ENCODE measurements around the genes PLCD1, CCR8 and EIF1B.

- PRO-cap, result bidirectional peak, plus-strand start at chr3:38029844, minus-strand start at chr3:38029642
- RAMPAGE, long total RNA, 4 experiments, result start-site peak on the minus strand in 2 of 4 experiments, at chr3:38029543-38029655 at its widest, 5 to 27 reads per replicate
Measured at GRCh38 chr3:38029455-38030319, at the start of gene PLCD1. TSS of gene PLCD1 (minus strand) at chr3:38029642.

DNA sequence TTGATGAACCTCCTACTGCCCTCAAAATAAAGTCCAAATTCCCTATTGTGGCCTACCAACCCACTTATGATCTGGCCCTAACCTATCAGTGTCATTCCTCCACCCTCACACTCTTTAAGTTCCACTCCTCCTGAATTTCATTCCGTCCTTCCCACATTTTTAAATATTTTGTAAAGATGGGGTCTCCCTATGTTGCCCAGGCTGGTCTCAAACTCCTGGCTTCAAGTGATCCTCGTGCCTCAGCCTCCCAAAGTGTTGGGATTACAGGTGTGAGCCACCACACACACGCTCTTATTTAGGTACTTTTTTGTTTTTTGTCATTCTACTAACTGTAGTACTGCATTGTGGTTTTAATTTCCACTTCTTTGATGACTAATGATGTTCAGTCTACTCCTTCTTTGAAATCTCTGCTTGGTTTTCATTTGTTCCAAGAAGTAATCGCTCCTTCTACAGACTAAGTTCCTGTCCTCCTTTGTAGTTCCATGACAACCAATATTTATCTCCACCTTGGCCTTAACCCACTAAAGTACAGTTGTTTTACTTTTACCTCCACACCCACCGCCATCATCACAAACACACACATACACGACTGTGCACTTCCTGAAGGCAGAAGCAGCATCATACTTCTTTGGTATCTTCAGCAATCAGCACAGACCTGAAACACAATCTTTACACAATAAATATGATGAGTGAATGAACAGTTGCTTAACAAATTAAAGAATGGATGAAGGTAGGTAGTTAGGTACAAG is 561 bp upstream of the DLEC1 start:
- PRO-cap, result no peak
- RAMPAGE, long total RNA, 4 experiments, result no peak in any of the 4 experiments

- PRO-cap, result no peak
- RAMPAGE, long total RNA, 4 experiments, result no peak in any of the 4 experiments
Measured at GRCh38 chr3:38130297-38131180, 6.4 kb downstream of the ACAA1 start.

DNA sequence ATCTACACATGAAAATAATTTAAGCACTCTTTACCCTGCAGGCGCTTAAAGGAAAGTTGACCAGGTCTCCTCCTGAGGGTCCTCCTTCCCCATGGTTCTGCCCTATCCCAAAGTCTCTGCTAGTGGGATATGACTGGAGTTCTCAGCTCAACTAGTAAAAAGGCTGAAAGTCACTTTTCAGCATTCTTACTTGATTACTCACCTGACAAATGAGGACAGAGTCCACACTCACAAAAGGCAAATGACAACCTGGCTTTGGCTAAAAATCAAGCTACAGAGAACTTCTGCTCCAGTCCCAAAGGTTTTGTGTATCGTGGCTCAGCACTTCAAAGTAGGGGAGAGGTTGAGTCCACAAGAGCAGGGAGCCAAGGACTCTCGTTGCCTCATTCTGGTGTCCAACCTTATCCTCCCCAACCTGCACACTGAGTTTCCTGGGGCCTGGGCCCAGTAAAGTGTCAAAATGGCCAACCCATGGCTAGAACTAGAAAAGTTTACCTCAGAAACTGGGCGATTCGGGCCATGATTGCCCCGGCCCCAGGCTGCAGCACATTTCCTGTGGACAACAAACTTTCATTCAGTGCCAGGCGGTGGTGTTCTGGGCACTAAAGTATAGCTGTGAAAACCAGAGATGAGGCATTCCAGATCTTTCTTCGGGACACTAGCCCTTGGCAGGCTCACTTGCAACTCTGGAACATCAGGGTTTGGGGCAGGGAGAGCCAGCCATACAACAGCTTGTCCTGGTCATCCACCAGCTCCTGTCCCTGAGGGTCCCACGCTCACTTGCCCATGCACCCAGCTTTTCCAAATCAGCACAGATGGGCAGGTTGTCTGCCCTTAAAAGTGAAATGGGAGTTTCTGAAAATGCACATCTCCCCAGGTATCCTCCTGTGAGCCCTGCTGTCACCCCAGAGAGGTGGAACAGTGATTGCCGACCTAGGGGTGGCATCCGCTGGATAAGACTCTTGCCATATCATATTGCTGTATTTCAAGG is 3.2 kb downstream of the ACAA1 start:
- PRO-cap, result no peak
- RAMPAGE, long total RNA, 4 experiments, result no peak in any of the 4 experiments

- PRO-cap, result no peak
- RAMPAGE, long total RNA, 4 experiments, result start-site peak on the plus strand in 1 of 4 experiments, at chr3:38236746-38236960 at its widest, 14 reads per replicate
Measured at GRCh38 chr3:38236227-38237152, 29.1 kb upstream of the SLC22A13 start.

- PRO-cap, result no peak
- RAMPAGE, long total RNA, 4 experiments, result no peak in any of the 4 experiments
Measured at GRCh38 chr3:38443010-38443822, 10.5 kb upstream of the ACVR2B start.

- PRO-cap, result no peak
- RAMPAGE, long total RNA, 4 experiments, result no peak in any of the 4 experiments
Measured at GRCh38 chr3:38633904-38634602, 15.4 kb downstream of the SCN5A start.

GRCh38 chr3:38644290-38644961 is 5.1 kb downstream of the SCN5A start:
- PRO-cap, result no peak
- RAMPAGE, long total RNA, 4 experiments, result no peak in any of the 4 experiments

DNA sequence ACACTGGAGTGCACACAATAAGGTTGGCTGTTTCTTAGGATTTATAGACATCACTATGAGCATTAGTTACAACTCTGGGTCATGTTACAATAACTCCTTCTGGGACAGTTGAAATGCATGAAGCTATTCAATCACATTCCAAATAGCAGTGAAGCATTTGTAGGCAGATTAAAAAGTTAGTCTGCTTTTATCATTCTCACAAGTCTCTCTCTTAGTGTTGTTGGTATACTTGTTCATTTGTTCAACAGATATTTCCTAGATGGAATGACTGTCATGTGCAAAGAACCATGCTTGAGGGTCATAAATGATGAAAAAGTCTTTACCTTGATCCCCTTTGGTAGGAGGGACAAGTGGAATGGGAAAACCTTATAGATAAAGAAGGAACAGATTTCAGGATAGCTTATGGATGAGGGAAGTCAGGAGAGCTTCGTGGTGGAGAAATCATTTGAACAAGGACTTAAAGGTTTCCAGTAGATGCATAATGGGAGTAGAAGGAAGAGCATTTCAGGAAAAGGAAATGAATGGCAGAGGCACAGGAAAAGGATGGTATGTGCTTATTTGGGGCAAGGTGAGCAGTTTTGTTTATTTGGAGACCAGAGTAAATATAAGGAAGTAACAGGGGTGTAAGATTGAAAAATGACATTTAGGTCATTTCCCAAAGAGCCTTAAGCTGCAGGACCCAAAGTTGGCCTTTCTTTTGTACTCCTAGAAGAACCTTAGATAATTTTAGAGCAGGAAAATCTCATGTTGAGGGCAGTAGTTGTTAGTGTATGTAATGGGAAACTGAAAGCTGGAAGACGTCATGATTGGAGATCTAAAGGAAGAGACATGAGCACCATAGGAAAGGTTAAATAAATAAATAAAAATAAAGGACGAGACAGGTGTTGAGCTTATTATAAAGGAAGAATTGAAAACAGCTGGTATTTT is 26.9 kb downstream of the GORASP1 start:
- PRO-cap, result no peak
- RAMPAGE, long total RNA, 4 experiments, result start-site peak on the plus strand in 1 of 4 experiments, centred at position 305 of the sequence, 24 reads per replicate

- PRO-cap, result bidirectional peak, plus-strand start at chr3:39107246, minus-strand start at chr3:39107168
- RAMPAGE, long total RNA, 4 experiments, result no peak in any of the 4 experiments
Measured at GRCh38 chr3:39106450-39107509, 647 bp downstream of the GORASP1 start.

GRCh38 chr3:39281478-39281984 is 1.7 kb upstream of the CX3CR1 start:
- PRO-cap, result no peak
- RAMPAGE, long total RNA, 4 experiments, result no peak in any of the 4 experiments

DNA sequence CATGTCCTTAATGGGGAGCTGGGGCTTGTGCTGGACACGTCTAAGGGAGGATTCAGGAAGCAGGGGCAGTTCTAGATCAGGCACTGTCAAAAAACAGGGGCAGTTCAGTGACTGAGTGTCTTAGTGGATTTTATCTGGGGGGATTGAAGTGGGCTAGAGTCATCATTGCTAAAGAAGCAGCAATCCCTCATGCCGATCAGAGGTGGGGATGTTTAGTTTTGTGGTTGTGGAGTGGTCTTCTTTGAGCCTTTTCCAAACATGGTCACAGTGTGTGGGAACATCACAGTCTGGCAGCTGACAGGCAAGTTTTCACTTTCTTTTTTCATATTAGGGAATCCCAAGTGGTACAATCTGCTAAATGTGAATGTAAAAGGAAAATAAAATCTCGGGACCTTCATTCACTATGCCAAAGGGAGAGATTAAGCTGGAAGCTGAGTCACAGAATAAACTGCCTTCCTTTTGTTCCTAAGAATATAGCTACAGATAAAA is 10.3 kb upstream of the CX3CR1 start:
- PRO-cap, result no peak
- RAMPAGE, long total RNA, 4 experiments, result no peak in any of the 4 experiments

DNA sequence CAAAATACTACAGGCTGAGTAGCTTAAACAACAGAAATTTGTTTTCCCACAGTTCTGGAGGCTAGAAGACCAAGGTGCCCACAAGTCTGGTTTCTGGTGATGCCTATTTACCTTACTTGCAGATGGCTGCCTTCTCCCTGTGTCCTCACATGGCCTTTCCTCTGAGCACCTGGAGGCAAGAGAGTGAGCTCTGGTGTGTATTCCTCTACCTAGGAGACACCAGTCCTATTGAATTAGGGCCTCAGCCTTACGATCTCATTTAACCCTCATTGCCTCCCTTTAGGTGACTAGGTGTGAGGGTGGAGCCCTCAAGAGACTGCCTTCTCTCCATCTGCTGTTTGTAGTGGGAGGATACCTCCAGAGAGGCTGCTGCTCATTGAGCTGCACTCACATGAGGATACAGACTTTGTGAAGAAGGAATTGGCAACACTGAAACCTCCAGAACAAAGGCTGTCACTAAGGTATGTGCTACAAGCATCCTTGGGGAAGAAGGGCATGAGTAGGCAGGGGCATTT is at the start of gene CCR8:
CCR8 (plus strand) TSS at position 341 of the 515 bp plus-strand sequence.
- PRO-cap, result no peak
- RAMPAGE, long total RNA, 4 experiments, result no peak in any of the 4 experiments

DNA sequence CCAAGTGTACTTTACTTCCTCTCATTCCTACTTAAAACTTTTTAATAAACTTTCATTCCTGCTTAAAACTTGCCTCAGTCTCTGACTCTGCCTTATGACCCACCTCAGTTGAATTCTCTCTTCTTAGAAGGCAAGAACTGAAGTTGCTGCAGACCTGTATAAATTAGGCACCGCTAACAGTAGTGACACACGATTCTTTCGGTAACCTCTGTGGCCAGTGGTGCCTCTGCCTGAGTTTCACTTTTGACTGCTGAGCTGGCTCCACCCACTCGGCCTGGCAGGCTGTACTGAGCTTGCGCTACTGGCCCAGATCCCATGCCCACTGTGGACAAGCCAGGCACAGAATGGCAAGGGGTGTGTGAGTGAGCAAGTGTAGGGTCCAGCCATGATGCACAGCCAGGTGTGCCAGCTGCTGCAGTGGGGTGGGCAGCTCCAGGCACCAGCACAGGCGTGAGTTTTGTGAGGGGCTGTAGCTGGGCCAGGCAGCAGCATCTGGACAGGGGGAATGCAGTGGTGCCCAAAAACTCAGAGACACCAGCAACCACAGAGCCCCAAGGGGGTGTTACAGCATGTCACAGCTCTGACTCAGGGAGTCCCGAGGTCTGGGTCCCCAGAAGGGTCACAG is 19.1 kb upstream of the EIF1B start:
- PRO-cap, result no peak
- RAMPAGE, long total RNA, 4 experiments, result no peak in any of the 4 experiments

DNA sequence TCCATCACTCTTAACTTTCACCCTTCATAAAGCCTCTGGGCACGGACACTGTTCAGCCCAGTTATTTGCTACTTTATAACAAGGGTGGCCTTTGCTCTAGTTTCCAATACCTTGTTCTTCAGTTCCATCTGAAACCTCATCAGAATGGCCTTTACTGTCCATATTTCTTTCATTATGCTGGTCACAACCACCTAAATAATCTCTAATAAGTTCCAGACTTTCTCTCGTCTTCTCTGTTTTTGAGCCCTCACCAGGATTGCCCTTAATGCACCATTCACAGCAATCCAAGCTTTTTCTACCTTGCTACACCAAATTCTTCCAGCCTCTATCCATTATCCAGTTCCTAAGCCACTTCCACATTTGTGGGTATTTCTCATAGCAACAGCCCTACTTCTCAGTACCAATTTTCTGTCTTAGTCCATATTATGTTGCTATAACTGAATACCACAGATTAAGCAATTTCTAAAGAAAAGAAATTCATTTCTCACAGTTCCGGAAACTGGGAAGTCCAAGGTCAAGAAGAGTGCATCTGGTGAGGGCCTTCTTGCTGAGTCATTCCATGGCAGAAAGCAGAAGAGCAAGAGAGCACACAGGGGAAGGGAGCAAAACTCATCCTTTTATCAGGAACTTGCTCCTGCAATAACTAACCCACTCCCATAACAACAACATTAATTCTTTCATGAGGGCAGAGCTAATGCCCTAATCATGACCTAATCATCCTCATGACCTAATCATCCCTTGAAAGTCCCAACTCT is 9.8 kb upstream of the EIF1B start:
- PRO-cap, result no peak
- RAMPAGE, long total RNA, 4 experiments, result no peak in any of the 4 experiments

GRCh38 chr3:40308616-40309611 is 593 bp upstream of the EIF1B start:
- PRO-cap, result bidirectional peak, plus-strand start at chr3:40309707, minus-strand start at chr3:40309508
- RAMPAGE, long total RNA, 4 experiments, result start-site peak on the minus strand in 4 of 4 experiments, at chr3:40309460-40309623 at its widest, 16 to 42 reads per replicate

GRCh38 chr3:40309612-40310720 is at the start of gene EIF1B:
TSS of gene EIF1B (plus strand) at chr3:40309707.
- PRO-cap, result bidirectional peak, plus-strand start at chr3:40309707, minus-strand start at chr3:40309508; unidirectional peak, minus-strand start at chr3:40310367
- RAMPAGE, long total RNA, 4 experiments, result start-site peak on the plus strand in 4 of 4 experiments, at chr3:40309757-40310151 at its widest, 6 to 78 reads per replicate

- PRO-cap, result no peak
- RAMPAGE, long total RNA, 4 experiments, result no peak in any of the 4 experiments
Measured at GRCh38 chr3:40487312-40487911, 10.5 kb downstream of the ZNF619 start.

- PRO-cap, result no peak
- RAMPAGE, long total RNA, 4 experiments, result no peak in any of the 4 experiments
Measured at GRCh38 chr3:40778822-40779328, 254.1 kb downstream of the ZNF621 start.

DNA sequence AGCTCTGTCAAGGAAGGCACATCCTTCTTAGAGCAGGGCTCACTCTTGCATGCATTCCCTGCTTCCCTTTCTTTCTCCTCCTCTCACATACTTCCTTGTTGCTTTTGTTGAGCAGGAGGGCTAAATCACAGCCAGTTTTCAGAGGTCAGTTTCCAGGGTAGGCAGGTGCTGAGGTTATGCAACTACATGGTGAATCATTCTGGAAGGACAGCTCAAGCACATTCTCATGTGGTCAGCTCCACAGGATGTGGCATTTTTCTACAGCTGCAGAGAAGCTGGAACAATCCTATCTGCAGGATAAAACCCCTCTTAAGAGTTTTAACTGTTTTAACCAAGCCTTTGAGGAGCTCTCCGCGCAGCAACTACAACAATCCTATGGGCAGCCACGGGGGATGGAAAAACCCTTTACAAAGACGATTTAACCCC is 275.7 kb downstream of the ZNF621 start:
- PRO-cap, result no peak
- RAMPAGE, long total RNA, 4 experiments, result no peak in any of the 4 experiments

All from suprapubic skin (tissue), 4 donors.